AG09319 (cell line): ENCODE data around the genes AQP12B, MTERF4 and PPP1R7.

DNA sequence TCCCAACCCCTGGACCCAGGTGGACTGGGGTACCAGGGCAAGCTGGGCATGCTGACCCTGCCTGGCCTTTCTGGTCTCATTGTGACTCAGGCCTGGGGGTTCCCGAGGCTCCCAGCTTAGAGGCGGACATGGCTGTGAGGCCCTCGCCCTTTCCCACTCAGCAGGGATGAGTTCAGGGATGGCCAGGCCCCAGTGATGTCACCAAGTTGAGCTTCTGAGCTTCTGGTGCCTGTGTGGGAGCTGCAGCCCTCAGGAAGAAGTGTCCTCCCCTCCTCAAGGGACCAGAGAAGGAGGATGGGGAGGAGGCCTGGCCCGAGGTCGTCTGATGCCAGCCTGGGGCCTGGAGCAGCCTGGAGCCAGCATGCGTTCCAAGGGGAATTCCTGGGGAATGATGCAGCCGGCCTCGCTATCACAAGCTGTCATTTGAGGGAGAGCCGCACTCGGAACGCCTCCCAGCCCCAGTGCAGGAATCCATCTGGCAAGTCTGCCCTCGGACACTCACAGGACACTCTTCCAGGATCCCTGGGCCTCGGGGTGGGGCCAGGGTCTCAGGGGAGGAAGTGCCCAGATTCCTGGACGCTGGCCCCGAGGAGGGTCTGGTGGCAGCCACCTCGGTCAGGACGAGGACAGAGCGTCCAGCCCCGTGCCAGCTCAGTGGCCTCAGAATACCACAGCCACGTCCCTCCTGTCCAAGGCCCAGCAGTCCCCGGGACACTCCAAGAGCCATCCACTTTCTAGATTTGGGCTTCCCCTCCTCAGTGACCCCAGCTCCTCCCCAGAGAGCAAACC, 61.2 kb upstream of the GPC1 start:
- RRBS, result no CpG with 5 or more reads among the region's 21 CpGs

- RRBS, result under 1% methylated on average over 18 of the region's 60 CpGs
Observed at GRCh38 chr2:240436138-240436593, 703 bp downstream of the GPC1 start.

DNA sequence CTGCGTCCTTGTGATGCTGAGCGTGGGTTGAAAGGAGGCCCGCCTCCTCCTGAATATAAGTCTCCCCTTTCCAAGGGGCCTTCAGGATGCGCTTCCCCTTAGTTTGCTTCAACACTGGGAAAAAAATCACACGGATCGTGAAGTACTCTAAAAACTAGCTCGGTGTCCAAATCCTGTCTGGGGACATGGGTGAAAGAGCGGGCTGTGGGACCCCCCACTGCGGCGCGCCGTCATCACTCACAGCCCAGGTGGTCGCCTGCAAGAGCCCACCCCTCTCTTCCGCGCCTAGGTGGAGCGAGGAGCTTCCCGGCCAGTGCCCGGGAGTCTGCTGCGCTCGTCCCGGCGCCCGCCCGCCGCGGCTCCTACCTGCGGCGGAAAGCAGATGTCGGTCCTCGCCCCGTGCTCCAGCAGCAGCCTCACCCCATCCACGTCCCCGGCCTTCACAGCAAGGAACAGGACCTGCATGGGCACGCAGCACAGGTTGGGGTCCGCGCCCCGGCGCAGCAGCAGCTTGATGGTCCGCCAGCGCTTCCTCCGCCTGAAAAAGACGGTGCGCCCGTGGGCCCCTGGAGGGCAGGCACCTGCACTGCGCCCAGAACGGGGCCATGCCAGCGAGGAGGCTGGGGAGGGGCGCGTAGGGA, 37.7 kb downstream of the ANKMY1 start:
- RRBS, result 5% methylated on average over 14 of the region's 49 CpGs

DNA sequence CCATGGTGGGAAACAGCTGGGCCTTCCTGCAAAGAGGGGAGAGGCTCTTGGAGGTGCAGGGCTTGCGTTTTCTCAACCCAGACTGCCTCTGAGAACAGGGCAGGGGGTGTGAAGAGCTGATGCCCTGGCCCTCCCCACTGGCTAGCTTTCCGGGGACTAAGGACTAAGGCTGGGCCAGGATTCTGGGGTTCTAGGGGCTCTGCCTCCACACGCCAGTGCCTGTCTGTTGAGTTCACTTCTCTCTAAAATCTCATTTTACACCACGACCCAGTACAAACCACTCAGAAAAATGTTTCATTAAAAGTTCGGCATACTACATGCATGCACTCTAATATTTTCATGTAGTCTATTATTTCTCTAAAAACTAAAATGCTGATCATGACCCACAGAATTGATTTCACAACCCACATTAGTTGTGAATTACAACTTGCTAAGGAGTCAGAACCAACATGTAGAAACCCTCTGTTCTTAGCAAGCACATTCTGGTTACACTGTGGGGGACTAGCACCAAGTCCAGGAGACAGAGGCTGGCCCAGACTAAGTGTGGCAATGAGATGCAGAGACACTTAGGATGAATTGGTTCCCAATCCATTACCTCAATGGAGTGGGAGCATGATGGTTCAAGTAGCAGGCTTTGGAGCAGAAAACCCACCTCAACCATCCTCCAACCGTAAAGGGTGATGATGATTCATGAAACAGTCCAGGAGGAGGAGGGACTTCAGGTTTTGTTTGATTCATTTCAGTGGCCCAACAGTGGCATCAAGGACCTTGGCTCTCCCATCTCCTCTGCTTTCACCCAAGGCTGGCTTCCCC, 1.0 kb upstream of the ANKMY1 start:
- RRBS, result no CpG with 5 or more reads among the region's 6 CpGs

- RRBS, result no CpG with 5 or more reads among the region's 17 CpGs
Observed at GRCh38 chr2:240567014-240567454, 1.2 kb upstream of the RNPEPL1 start.

DNA sequence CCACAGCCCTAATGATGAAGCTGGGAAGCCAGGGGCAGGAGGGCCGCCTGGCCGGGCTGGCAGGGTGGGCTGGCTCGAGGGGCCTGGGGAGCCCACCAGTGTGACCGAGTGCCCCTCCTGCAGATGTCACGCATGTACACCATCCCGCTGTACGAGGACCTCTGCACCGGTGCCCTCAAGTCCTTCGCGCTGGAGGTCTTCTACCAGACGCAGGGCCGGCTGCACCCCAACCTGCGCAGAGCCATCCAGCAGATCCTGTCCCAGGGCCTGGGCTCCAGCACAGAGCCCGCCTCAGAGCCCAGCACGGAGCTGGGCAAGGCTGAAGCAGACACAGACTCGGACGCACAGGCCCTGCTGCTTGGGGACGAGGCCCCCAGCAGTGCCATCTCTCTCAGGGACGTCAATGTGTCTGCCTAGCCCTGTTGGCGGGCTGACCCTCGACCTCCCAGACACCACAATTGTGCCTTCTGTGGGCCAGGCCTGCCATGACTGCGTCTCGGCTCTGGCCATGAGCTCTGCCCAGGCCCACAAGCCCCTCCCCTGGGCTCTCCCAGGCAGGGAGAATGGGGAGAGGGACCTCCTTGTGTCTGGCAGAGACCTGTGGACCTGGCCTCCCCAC, 8.9 kb upstream of the CAPN10 start:
- RRBS, result 72% methylated on average over 7 of the region's 23 CpGs

- RRBS, result no CpG with 5 or more reads among the region's 5 CpGs
Observed at GRCh38 chr2:240581786-240582291, 4.7 kb upstream of the CAPN10 start.

DNA sequence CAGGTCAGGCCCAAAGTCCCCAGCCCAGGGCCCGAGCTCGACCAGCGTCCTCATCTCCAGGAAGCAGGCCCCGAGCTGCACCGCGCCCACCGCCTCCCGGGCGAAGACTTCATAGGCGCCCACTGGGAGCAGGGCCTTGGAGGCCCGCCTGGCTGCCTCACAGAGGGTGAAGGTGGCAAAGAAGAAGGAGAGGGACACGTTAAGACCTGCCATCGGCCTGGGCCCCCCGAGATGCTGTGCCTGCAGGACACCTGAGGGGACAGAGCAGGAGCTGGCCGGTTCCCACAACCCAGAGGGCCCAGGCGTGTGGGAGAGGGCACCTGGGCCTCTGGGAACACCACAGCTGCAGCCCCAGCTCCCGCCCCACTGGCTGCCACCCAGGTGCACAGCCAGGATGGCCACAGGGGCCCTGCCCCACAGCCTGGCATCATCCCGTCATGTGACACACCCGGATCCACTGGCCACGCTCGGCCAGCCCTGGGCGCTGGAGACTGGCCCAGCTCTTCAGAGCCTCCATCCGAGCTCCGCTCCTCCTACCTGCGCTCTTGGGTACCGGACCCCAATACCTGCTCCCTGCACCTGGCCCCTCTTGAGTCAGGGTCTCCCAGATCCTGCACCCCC, at the start of gene AQP12B:
TSS of gene AQP12B (minus strand) at position 261 of the 621 bp plus-strand sequence.
- RRBS, result no CpG with 5 or more reads among the region's 26 CpGs

- RRBS, result 8% methylated on average over 43 of the region's 86 CpGs
Observed at GRCh38 chr2:240818346-240819532, 1.3 kb downstream of the KIF1A start.

DNA sequence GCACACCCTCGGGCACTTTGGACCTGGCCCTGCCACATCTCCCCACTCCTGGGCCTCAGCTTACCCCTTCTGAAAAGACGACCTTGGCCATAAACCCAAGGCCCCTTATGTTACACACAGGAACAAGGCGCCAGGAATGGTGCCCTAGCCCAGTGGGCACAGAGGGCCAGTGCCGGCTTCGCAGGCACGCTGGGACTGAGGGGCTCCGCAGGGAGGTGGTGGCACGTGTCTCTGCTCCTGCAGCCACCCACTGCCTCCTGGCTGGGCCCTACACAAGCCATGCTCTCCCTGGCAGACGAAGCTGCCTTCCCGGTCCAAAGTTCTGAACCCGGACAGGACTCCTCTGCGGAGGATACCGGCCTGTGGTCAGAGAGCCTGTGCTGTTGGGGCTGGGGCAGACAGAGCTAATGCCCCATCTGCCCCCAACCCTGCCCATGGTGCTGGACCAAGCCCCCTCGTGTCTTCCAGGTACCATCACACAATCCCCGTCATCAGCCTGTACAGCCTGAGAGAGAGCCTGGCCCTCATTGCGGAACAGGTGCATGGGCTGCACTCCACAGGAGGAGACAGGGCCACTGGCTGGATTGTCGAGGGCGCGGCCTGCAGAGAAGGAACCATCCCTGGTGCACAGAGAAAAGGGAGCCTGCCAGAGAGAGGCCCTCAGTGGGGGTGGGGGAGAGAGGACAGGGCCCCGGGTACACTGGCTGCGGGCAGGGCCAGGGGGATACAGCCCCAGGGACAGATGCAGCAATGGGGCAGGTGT, 7.0 kb downstream of the AGXT start:
- RRBS, result no CpG with 5 or more reads among the region's 21 CpGs

GRCh38 chr2:240916376-240917158, 10.4 kb downstream of the CROCC2 start:
- RRBS, result no CpG with 5 or more reads among the region's 51 CpGs

GRCh38 chr2:240996929-240998045, 1.1 kb upstream of the SNED1 start:
- RRBS, result 65% methylated on average over 3 of the region's 27 CpGs

DNA sequence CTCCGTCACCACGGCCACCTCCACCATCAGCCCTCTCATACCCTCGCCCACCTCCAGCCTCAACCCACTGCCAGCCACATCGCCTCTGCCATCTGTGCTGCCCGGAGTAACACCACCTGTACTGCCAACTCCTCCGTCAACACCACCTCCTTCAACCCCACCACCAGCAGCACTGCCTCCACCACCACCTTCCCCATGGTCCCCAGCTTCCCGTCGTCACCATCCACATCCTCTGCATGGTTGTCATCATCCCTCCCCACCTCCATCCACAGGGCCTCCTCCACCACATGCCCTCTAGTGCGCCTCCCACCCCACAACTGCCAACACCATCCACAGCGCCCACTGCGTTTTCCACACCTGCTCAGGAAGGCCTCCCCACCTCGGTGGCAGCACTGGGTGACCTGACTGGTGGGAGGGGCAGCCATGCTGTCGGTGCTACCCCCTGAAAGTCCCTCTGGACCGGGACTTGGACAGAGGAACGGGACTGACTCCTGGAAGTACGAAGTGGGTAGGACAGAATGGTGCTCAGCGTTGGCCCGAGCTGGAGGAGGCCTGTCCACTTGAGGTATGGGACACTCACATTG, 1.6 kb downstream of the SNED1 start:
- RRBS, result no CpG with 5 or more reads among the region's 18 CpGs

DNA sequence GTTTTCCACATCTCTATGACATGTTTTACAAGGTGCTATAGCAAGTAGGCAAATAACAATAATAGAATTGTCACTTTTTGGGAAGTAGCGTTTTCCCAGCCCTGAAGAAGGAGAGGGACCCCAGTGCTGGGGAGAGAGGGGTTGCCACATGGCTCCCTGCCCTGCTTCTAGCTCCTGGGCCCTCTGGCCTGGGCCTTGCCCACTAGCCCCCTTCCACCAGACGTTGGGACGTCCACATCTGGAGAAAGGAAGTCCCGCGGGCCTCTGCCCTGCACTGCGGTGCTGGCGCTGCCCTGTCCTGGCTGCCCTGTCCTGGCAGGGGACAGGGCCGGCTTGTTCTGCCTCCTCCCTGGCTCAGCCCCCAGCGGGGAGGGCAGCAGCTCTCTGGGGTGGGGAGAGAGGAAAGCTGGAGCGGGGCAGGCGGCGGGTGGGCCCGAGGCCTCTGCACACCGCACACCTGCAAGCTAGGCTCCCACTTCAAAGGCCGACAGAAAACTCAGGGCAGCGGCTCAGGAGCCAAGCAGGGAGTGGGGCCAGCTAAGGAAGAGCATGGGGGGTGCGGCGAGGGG, 13.2 kb downstream of the SNED1 start:
- RRBS, result no CpG with 5 or more reads among the region's 18 CpGs

DNA sequence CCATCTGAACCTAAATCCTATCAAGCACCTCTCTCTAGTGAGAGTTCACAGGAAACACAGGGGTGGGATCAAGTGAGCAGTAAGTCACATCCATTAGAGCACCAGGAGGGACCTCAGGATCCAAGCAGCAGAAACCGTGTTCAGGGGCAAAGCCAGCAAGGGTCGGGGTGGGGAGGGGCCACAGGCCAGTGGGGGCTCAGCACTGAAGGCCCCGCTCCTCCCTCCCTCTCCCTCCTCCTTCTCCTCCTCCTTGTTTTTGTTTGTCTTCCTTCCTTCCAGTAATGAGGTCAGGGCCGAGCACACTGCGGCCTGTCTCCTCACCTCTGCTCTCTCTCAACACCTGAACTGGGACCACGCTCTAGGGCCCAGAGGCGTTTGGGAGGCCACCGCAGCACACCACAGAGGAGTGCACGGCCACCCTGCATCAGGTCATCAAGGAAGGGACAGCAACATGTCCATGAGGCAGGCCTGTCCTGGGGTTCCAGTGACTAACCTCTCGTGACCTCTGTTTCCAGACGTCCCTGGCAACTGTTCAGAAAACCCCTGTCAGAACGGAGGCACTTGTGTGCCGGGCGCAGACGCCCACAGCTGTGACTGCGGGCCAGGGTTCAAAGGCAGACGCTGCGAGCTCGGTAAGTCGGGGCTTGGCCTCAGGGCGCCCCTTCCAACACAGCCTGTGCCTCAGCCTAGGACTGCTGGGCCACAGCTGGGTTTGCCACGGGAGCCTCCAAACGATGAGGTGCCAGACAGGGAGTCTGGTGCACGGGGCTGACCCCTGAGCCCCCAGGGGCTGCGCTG, 20.7 kb downstream of the MTERF4 start:
- RRBS, result no CpG with 5 or more reads among the region's 25 CpGs

DNA sequence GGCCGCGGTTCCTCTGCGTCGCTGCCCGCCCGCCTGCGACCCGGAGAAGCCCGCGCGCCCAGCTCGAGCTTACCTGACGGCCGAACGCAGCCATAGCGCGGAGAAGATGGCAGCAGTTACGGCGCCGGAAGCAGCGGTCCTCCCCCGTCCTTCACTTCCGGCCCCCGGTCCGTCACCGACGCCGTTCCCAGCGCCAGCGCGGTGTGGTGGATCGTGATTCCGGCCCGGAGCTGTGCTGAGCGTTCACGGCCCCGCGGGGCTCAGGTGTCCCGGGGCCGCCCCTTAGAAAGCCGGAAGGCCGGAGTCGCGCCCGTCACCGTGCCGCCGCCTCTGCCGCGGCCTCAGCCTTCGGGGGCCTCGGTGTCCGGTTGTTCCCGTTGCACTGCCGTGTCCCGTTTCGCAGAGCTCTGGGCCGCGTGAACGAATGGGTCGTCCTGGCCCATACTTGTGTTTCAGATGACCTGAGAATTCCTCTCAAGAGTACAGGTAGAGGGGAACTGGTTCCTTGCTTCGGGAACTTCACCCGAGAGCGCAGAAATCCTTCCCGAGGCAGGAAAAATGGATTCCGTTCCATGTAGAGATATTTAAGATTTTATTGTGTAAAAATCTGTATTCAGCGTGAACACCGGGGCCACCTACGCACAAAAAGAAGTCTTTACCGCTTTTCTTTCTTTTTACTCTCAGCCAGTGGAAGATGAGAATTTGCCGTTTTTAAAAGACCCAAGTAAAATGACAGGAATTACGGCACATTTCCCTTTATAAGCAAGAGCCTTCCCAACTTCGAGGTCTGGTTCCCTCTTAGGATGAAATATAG, at the start of gene MTERF4:
TSS of gene MTERF4 (minus strand) at position 108 of the 814 bp plus-strand sequence.
- RRBS, result under 1% methylated on average over 43 of the region's 73 CpGs

- RRBS, result under 1% methylated on average over 15 of the region's 94 CpGs
Observed at GRCh38 chr2:241149995-241151184, at the start of gene PPP1R7. PPP1R7 (plus strand) TSS chr2:241150467.

GRCh38 chr2:241188849-241189191, 343 bp downstream of the ANO7 start:
- RRBS, result no CpG with 5 or more reads among the region's 10 CpGs

DNA sequence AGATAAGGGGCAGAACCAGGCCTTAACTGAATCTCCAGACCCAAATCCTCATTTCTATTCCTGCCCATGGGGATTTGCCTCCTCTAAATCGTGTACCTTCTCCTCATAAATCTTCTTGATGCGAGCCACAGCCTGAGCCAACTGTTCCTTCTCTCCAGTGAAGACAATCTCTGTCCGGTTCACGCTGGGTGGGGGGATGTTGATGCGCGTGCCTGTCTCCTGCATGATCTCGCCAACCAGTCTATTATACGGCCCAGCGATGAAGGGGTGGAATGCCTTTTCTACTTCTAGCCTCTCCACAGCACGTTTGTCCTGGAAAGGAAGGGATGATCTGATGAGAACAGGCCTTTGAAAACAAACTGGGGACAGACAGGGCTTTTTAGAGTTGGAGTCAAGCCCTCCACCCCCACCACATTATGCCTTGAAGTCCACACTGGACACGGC, 59.4 kb downstream of the HDLBP start:
- RRBS, result no CpG with 5 or more reads among the region's 11 CpGs

DNA sequence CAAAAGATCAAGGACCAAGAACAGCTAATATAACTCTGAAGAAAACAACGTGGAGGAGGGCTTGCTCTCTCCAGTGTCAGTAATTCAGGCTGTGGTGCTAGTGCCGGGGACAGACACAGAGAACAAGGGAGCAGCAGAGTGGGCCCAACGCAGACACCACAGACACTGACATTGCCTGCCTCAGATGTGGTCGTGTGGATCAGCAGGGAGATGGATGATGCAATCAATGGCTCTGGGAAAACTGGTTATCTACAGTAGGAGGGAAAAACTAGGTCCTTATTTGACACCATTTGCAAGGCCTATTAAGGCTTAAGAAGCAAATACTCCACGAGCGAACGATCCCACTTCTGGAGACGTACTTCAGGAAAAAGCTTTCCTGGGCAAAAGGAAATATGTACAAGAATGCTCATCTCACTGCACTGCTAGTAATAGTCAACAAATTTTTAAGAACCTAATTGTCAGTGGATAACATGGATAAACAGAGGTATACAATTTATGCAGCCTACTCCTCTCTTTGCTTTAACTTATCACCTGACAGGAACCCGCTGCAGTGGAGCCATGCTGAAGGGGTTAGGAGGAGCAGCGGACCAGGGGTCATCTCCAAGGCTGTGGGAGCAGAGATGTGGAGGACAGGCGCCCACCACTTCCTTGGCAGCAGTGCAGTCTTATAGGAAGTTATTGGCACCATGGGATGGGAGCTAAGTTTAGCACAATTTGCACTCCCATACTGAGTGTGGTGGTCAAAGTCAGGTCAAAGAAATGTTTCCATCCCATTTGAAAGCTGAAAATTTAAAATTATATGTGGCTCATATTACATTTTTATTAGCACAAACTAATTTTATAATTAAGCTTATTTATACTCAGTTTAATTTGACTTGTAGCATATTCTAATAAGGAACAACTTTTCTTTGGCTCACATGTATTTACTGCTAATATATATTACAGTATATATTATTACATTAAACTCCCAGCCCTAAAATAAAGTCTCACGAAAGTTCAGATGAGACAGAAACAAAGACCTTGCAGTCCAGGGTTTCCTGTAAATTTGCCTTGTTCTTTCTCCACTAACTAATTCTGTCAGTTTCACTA, 35.7 kb downstream of the HDLBP start:
- RRBS, result no CpG with 5 or more reads among the region's 12 CpGs